Heart (tissue), 3 donors: ENCODE results near the gene RAB11A.

DNA sequence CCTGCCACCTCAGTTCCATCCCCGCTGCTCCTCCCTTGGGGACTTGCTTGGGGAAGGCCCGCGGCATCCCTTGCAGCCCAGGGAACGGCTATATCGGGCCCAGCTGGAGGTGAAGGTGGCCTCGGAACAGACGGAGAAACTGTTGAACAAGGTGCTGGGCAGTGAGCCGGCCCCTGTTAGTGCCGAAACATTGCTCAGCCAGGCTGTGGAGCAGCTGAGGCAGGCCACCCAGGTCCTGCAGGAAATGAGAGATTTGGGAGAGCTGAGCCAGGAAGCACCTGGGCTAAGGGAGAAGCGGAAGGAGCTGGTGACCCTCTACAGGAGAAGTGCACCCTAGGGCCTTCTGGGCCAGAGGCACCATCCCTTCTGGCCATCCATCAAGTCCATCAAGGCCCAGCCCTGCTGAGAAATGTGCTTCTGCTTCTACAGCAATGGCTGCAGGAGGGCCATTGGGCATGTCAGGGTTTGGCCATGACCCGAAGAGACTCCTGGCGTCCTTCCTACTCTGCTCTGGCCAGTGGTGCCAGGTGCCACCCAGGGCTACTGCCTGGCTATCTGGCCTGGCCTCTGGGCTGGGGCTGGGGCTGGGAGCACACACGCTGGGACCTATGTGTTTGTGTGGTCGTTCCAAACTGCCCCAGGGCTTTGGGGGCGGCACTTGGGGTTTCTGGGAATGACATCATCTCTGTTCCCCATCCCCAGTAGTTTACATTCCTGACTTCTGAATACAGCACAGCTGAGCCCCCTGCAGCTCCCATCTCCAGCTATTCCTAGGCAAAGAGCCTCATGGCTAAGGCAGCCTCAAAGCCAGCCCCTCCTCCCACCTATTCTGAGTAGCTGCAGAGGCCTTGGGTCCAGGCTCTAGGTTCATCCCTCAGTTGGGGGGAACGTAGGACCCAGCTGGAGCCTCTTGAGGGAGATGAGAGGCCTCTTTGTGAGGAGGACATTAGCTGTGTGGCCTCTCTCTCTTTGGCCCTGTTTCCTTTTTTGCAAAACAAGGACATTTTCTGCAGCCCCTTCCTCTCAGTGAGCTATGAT is 24.2 kb downstream of the PLEKHO2 start:
- RAMPAGE, long total RNA, 2 experiments = no peak in any of the 2 experiments

- RAMPAGE, long total RNA, 2 experiments = no peak in any of the 2 experiments
Measured at GRCh38 chr15:64872969-64873489, 31.3 kb downstream of the PLEKHO2 start.

DNA sequence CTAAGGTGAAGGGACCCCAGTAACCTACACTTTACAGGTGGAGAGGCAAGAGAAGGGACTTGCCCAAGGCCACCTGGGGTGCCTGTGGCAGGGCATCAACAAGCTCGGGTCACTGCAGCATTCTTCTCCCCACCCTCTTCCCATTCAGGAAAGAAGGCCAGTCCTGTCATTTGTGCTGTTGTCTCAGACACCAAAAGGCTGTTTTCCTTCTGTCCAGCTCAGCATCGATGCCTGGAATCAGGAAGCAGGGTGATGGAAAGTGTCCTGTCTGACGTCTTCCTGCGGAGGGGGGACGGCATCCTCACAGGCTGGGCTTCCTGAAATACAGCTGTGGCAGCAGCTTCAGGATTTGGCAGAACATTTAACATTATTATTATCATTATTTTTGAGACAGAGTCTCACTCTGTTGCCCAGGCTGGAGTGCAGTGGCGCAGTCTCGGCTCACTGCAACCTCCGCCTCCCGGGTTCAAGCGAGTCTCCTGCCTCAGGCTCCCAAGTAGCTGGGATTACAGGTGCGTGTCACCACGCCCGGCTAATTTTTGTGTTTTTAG is 33.0 kb upstream of the ANKDD1A start:
- RAMPAGE, long total RNA, 2 experiments = no peak in any of the 2 experiments

DNA sequence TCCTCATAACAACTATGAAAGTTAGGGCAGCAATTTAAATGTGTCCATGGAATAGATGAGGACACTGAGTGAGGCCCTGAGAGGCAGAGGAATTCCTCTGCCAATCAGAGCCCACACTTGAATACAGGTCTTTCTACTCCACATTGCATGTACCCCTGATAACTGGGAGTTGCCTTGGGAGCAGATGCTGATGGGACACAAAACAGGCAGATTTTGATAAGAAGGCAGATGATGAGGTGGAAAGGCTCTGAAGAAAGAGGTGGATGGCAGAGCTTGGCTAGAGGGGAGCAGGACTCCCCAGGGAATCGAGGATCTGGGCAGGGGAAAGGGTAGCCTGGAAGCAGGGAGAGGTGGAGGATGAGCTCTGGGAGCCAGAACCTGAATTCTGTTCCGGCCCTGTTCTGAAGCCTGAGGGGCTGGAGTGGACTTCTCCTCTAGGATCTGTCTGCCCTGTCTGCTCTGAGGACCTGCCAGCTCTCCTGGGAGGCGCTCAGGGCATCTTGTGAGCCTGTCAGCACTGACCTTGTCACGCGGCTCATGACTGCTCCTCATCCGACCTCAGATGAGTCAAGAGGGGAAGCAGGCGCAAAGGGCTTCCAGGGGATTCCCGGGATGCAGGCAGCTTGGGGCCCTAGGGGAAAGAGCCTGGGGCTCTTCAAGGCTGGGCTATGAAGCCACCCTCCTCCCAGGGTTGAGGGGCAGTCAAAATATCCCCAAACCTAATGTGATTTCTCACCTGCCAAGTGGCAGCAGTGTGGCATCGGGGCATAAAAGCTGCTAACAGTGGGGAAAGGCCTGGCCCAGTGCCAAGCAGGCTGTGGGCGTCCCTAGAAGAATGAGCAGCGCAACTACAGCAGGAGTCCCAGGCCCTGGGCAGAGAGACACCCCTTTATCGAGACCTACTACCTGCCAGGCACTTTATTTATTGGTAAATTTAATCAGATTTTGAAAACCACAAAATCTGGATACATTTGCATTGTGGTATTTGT is 27.8 kb upstream of the ANKDD1A start:
- RAMPAGE, long total RNA, 2 experiments = no peak in any of the 2 experiments

GRCh38 chr15:64912868-64913306 is 1.2 kb downstream of the ANKDD1A start:
- RAMPAGE, long total RNA, 2 experiments = no peak in any of the 2 experiments

- RAMPAGE, long total RNA, 2 experiments = no peak in any of the 2 experiments
Measured at GRCh38 chr15:65069287-65069829, 1.6 kb upstream of the RASL12 start.

DNA sequence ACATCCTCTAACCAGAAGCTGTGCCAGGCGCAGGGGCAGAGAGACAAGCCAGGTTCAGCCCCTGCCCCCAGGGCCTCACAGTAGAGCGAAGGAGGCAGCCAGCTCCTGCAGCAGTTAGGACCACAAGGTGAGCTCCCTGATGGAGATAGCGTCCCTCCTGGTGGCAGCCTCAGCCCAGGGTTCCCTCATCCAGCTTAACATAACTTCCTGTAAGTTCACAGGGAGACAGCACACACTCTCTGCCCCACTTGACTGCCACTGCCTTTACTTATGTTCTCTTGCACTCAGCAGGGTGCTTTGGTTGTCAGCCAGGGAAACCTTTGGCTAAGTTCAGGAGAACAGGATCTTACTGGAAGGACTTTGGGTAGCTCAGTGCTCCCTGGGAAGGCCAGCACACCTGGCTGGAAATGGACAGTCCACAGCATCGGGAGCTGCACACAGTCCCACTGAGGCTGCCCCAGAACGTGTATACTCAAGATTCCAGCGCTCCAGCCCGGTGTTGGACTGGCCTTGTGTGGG is 10.9 kb downstream of the KBTBD13 start:
- RAMPAGE, long total RNA, 2 experiments = no peak in any of the 2 experiments

DNA sequence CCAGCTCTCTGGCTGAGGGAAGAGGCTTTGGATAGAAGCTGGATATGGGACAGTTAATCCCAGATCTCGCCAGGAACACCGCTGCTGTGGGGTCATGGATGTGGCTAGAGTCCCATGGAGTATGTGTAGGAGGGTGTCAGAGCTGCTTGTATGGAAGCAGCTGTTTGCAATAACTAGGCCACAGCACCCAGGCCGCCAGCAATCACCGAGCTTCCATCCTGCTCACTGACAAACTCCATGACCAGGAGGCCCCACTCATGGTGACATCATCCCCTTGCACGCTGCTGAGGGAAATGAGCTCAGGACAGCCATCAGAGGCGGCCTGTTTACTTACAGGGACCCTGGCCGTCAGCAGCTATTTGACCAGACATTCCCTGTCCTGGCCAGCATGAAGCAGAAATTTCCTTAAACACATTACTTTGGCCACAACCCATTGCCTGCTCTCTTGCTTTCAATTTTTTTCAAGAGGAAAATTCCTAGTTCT is 34.2 kb upstream of the CILP start:
- RAMPAGE, long total RNA, 2 experiments = no peak in any of the 2 experiments

GRCh38 chr15:65300876-65301618 is 14.4 kb upstream of the PARP16 start:
- RAMPAGE, long total RNA, 2 experiments = no peak in any of the 2 experiments

- RAMPAGE, long total RNA, 2 experiments = no peak in any of the 2 experiments
Measured at GRCh38 chr15:65423766-65424157, 1.0 kb upstream of the IGDCC4 start.

DNA sequence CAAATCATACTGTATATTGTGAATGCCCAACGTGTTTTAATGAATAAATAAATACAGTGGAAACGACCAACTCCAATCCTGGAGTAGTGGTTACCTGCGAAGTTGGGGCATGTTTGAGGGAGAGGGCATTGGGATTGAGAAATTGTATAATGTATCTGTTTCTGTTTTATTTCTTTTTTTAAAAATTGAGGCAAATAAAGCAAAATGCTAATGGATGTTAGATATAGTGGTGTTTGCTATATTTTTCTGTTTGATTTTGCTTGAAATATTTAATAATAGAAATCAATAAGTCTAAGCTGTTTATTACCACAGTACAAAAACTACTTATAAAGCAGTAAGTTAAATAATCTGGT is 9.6 kb downstream of the HACD3 start:
- RAMPAGE, long total RNA, 2 experiments = no peak in any of the 2 experiments

DNA sequence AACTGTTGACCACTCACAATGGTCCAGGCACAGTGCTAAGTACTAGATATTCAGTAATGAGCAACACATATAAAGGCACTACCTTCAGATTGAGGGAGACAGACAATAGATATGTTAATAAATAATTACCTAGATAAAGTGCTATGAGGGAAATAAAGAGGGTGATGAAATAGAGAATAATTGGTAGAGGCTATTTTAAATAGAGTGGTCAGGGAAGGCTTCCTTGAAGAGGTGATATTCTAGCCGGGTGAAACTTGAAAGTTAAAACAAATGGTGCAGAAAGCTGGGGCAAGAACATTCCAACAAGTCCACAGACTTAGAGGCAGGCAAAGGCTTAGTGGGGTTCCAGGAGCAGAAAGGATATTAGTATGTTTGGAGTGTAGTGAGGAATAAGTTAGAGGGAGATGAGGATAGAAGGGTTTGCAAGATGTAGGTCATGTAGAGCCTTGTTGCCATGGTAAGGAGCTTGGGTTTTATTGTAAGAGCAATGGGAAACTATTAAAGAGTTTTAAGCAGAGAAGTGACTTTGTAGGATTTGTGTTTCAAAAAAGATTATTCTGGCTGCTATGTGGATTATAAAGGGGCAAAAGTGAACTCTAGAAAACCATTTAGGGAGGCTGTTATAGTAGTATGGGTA is 10.1 kb downstream of the HACD3 start:
- RAMPAGE, long total RNA, 2 experiments = no peak in any of the 2 experiments

- RAMPAGE, long total RNA, 2 experiments = no peak in any of the 2 experiments
Measured at GRCh38 chr15:65642680-65643282, 21.0 kb downstream of the SLC24A1 start.

- RAMPAGE, long total RNA, 2 experiments = no peak in any of the 2 experiments
Measured at GRCh38 chr15:65686652-65687029, 64.9 kb downstream of the SLC24A1 start.

- RAMPAGE, long total RNA, 2 experiments = no peak in any of the 2 experiments
Measured at GRCh38 chr15:65833701-65834408, 35.4 kb upstream of the RAB11A start.

DNA sequence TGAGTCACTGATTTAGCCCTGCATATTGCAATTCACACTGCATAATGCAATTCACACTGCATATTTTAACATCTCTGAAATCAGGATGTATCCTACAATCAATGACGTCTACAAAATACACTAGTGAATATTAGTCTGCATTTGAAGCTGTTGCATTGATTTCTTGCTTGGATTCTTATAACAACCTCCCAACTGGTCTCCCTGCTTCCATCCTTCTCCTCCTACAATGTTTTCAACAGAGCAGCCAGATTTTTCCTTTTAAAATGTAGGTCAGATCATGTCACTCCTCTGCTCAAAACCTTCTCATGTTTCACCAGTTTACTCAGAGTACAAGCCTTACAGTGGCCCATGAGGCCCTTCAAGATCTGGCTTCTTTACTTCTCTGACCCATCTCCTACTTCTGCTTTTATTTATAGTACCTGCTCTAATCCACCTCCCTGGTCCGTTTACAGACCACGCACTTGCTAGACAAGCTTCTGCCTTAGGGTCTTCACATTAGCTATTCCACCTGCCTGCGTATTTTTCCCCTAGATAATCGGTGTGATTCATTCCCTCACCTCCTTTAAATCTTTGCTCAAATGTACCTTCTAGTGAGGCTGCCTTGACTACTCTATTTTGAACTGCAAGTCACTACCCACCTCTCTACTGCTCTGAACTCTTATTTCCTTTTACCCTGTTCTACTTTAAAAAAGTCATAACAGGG is 11.3 kb upstream of the RAB11A start:
- RAMPAGE, long total RNA, 2 experiments = no peak in any of the 2 experiments

GRCh38 chr15:65868984-65870098 is at the start of gene RAB11A:
Gene RAB11A, plus strand, starts transcription at chr15:65869491.
- RAMPAGE, long total RNA, 2 experiments = start-site peak on the plus strand in 2 of 2 experiments, at chr15:65869458-65869577 at its widest, 1,249 to 1,621 reads per replicate

DNA sequence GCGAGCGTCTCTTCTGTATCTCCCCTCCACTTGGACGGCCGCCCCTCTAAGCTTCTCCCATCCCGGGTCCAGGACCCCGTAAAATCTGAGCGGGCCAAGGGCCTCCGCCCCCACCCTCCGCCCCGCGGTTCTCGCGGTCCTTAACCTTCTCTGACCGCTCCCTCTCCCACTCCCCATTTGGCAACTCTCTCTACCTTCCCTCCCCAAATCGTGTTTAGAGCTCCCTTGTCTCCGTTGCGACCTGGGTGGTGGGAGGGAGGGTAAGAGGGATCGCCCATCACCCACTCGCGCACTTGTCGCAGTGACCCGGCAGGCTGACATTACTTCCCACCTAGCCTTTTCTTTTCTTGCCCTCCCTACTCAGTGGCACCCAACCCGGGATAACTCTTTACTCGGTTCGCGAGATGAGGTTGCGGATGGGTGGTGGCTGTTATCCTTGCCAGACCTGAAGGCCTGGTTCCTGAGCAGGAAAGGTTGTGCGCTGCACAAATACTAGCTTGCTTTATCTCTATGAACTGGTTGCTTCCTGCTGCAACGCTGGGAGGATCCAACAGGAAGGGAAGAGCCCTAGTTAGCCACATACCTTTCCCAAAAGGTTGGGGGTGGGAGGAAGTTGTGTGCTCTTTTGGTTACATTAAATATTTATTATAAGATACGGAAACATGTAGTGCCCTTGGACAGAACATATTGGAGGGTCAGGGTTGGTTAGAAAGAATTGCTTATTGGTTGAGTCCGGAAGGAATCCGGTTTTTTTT is 1.0 kb downstream of the RAB11A start:
- RAMPAGE, long total RNA, 2 experiments = no peak in any of the 2 experiments

- RAMPAGE, long total RNA, 2 experiments = no peak in any of the 2 experiments
Measured at GRCh38 chr15:65878820-65879082, 9.5 kb downstream of the RAB11A start.

DNA sequence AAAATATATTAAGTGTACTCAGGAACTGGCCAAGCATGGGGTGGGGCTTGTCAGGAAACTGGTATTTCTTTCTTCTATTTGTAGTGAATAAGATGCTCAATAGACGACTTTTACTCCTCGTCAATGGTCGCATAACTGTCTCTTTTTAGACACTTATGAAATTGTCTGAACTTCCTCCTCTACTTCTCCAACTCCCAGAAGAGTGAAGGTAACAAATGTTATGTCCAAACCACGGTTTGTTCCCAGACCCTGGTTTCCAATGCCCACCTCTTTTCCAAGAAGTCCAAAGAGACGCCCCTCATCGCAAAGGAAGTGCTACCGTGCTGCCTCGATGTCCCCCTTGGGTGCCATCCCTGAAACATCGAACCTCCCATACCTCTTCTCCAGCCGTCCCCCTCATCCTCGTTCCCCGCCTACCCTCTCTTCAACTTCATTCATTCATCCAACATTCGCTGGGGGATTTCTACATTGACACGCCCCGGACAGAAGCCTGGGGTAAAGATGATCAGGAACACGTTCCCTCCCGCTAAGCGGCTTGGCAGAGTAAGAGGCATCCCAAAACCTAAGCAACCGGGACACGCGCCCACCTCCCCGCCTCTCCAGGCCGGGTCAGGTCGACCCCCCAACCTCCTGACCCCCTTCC is 488 bp downstream of the TIPIN start:
- RAMPAGE, long total RNA, 2 experiments = no peak in any of the 2 experiments